Gastrocnemius medialis (tissue), 3 donors: ENCODE measurements around the genes DCD and RDH5.

DNA sequence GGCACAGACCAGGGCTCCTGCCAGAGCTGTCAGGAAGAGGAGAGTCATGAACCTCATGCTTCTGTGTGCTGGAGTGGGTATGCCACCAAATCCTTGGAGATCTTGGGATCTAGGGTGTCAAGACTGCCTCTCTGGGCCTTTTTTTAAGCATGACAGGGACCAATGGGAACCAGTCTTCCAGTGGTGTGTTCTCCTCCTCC lies at the start of gene DCD:
Gene DCD (minus strand): TSS at position 119 of the 200 bp plus-strand sequence.
- PRO-cap = no peak
- RAMPAGE, long total RNA, 3 experiments = no peak in any of the 3 experiments

- PRO-cap = no peak
- RAMPAGE, long total RNA, 3 experiments = no peak in any of the 3 experiments
Measured at GRCh38 chr12:54982973-54983231, 1.7 kb downstream of the TESPA1 start.

DNA sequence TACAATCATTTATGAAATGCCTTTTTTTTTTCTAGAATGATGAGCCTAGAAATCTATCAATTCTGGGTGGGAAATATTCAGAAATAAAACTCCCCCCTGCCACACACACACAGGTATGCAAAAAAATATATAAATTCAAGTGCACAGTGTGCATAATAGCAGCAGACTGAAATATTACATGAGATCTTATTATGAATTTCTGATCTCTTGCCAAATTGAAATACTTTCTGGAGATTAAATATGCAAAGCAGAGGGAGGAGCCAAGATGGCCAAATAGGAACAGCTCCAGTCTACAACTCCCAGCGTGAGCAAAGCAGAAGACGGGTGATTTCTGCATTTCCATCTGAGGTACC lies 8.4 kb upstream of the OR6C68 start:
- PRO-cap = no peak
- RAMPAGE, long total RNA, 3 experiments = no peak in any of the 3 experiments

DNA sequence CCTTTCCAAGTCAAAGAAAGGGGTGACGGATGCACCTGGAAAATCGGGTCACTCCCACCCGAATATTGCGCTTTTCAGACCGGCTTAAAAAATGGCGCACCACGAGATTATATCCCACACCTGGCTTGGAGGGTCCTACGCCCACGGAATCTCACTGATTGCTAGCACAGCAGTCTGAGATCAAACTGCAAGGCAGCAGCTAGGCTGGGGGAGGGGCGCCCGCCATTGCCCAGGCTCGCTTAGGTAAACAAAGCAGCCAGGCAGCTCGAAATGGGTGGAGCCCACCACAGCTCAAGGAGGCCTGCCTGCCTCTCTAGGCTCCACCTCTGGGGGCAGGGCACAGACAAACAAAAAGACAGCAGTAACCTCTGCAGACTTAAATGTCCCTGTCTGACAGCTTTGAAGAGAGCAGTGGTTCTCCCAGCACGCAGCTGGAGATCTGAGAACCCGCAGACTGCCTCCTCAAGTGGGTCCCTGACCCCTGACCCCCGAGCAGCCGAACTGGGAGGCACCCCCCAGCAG lies 7.9 kb upstream of the OR6C68 start:
- PRO-cap = no peak
- RAMPAGE, long total RNA, 3 experiments = no peak in any of the 3 experiments

- PRO-cap = bidirectional peak, plus-strand start at chr12:55704584, minus-strand start at chr12:55704556
- RAMPAGE, long total RNA, 3 experiments = no peak in any of the 3 experiments
Measured at GRCh38 chr12:55703757-55704772, 3.6 kb downstream of the ITGA7 start.

DNA sequence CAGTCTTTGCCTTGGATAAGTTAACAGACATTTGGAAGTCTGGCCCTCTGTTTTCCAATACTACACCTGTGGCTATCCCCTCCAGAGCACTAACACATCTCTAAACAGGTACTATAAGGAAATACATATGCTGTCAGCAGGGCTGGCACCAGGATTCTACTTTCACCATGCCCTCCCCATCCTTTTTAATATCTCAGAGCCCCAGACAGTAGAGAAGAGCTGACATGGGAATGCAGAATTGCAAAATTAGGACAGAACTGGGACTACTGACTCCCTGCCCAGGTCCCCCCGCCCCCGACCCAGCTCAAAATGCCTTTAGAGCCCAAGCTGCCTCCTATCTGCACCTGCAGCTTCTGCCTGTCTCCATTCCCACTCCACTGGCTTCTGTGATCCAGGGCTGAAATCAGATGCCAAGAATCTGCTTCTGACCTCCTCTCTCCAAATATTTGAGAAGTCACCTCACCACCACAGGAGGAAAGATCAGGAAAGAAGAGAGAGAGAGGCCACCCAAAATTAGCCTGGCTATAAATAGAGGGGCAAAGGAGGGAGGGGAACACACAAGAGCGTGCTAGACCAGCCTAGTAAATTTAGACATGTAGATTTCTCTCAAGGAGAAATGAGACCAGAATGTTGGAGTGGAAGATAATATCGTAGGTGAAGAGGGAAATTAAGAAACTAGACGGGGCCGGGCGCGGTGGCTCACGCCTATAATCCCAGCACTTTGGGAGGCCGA lies 1.9 kb upstream of the ITGA7 start:
- PRO-cap = bidirectional peak, plus-strand start at position 553 of the sequence, minus-strand start at position 386 of the sequence
- RAMPAGE, long total RNA, 3 experiments = no peak in any of the 3 experiments

DNA sequence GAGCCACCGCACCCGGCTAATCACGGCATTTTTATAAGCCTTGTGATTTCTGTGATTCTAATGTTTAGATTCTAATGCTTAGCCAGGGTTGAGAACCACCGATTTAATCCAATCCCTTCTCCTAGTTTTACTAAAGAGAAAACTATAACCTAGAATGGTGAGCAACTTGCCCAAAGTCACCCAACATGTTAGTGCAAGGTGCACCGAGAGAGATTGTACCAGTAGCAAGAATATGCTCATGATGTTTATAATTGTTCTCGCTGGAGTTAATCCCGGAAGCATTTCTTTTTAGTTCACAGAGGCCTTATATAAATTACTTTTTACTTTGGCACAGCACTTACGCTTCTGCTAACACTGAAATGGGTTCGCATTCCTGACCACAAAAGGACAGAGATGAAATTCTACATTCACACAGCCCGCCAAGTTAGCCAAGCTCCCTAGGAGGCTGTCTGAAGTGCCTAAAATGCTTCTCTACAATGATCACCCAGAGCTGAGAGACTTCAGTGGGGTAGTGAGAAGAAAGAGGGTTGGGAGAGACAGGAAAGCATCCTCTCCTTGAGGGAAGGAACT lies 620 bp upstream of the BLOC1S1 start:
- PRO-cap = no peak
- RAMPAGE, long total RNA, 3 experiments = no peak in any of the 3 experiments

DNA sequence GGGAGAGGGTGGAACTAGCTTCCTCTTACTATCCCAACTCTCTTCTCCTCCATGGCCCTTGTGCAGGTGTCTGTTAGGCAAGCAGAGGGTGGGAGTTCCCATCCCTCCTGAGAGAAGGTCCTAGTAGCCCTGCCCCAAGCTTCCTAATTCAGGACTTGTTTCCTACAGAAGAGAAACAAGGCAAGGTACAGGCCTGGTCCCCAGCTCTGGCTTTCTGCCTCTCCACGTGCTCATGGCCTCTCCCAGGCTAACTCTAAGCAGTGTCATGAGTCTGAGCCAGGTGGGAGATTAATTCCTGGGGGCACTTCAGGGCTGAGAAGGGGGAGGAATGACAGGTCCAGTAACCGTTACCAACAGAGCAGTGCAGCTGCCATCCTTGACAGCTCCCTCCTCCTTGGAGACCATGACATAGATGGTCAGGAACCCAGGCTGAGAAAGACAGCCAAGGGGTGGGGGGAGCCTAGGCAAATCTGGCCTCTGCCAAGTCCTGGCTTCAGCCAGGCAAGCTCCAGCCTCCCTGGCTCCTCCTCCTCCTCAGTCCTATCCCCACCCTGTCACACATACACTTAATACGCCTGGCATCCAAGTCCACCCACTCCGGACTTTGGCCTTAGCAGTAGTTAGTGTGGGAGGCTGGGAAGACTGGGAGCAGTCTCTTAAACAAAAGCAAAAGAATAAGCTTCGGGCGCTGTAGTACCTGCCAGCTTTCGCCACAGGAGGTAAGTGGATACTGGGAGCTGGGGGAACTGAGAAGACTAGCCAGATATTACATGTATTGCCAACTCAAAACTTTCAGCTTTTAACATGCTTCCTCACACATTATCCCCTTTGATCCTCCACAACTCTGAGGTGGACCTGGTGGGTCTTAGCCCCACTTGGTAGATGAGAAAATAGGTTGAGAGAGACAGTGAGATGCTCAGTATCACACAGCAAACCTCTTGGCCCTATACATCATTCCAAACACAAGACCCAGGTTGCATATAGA lies at the start of gene RDH5:
Gene RDH5 (plus strand): TSS at position 595 of the 985 bp plus-strand sequence.
- PRO-cap = bidirectional peak, plus-strand start at position 346 of the sequence, minus-strand start at position 216 of the sequence; bidirectional peak, plus-strand start at position 569 of the sequence, minus-strand start at position 410 of the sequence
- RAMPAGE, long total RNA, 3 experiments = no peak in any of the 3 experiments

- PRO-cap = no peak
- RAMPAGE, long total RNA, 3 experiments = no peak in any of the 3 experiments
Measured at GRCh38 chr12:55748575-55748958, 5.6 kb downstream of the GDF11 start.

DNA sequence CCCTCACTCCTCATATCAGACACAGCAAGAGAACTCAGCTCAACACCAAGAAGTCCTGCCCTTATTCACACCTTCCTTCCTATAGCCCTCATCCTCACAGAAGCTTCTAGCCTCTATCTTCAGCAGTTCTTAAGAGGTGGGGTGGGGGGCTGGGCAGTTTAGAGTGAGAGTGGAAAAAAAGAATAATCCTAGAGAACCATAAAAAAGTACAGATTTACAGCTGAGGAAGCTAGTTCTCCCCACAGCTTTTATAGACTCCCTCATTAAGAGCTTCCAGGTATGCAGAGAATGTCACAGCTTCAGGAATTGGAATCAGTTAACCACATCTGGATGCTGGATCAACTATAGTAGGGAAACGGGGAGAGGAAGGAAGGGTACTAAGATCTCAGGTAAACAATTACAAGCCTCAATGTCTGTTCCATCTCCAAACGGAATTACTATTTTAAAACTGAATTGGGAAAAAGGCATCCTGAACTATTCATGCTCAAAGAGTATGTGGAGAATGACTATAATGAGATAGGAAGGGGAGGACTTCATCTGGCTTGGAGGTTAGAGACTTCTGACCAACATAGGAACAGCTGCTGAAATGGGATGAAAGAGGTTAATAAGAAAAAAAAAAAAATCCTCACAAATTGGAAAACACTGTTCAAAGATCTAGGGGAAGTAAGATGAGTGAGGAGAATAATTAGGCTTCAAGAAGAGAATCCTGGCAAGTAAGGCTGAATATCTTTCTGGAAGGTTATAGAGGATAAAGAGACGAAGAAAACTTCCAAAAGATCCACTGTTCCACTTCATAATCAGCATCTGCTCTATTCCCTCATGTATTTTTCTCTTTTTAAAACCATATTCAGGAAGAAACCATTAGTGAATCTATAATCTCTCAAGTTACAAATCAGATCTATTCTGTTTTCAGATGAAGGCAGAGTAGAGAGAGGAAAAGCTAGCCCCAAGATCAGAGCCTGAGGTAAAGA lies 12.5 kb downstream of the GDF11 start:
- PRO-cap = no peak
- RAMPAGE, long total RNA, 3 experiments = no peak in any of the 3 experiments

- PRO-cap = no peak
- RAMPAGE, long total RNA, 3 experiments = no peak in any of the 3 experiments
Measured at GRCh38 chr12:55834529-55835411, 5.4 kb upstream of the DNAJC14 start.

GRCh38 chr12:55856805-55857383 lies 14.2 kb upstream of the MMP19 start:
- PRO-cap = no peak
- RAMPAGE, long total RNA, 3 experiments = no peak in any of the 3 experiments

GRCh38 chr12:55938764-55939614 lies 8.0 kb downstream of the DGKA start:
- PRO-cap = no peak
- RAMPAGE, long total RNA, 3 experiments = no peak in any of the 3 experiments

GRCh38 chr12:55958416-55958903 lies 7.4 kb downstream of the PMEL start:
- PRO-cap = no peak
- RAMPAGE, long total RNA, 3 experiments = no peak in any of the 3 experiments

DNA sequence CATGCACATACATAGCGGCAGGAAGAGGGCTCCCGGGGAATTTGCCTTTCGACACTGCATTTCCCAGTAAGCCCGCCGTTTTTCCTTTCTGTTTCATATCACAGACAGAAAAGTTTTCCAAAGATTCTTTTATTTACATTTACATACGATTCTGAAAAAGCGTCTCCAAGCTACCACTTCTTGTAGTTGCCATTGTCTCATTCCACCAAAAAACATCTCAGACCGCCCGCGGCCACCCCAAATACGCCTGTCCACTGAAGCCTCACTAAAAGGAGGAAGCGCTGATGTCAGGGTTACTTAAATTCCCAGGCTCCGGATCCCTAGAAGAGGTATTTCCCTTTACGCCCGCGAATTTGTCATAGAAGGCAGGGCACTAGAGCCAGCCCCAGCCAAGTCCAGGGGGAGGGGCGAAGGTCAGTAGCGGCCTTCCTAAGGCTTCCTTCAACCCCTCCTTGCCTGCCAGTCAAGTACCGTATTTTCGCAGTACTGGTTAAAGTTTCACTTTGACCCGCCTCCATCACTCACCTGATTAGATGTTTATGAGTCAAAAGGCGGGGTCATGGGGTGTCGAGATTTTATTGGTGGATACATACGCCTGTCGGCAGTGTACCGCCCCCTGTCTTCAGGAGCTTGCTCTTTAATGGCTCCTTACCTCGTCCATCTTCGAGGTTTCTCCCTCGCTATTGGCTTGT lies 533 bp upstream of the RAB5B start:
- PRO-cap = unidirectional peak, minus-strand start at position 267 of the sequence; unidirectional peak, minus-strand start at position 465 of the sequence
- RAMPAGE, long total RNA, 3 experiments = no peak in any of the 3 experiments

DNA sequence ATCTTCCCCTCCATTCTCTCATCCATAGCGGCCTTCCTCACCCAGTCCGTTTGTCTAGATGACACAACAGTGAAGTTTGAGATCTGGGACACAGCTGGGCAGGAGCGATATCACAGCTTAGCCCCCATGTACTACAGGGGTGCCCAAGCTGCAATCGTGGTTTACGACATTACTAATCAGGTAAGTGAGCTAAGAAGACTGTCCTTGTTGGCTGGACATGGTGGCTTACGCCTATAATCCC lies 7.2 kb upstream of the SUOX start:
- PRO-cap = no peak
- RAMPAGE, long total RNA, 3 experiments = start-site peak on the plus strand in 2 of 3 experiments, centred at positions 120 to 124 of the sequence, 5 to 19 reads per replicate

GRCh38 chr12:56081502-56082526 lies 1.8 kb downstream of the ERBB3 start:
- PRO-cap = no peak
- RAMPAGE, long total RNA, 3 experiments = no peak in any of the 3 experiments

DNA sequence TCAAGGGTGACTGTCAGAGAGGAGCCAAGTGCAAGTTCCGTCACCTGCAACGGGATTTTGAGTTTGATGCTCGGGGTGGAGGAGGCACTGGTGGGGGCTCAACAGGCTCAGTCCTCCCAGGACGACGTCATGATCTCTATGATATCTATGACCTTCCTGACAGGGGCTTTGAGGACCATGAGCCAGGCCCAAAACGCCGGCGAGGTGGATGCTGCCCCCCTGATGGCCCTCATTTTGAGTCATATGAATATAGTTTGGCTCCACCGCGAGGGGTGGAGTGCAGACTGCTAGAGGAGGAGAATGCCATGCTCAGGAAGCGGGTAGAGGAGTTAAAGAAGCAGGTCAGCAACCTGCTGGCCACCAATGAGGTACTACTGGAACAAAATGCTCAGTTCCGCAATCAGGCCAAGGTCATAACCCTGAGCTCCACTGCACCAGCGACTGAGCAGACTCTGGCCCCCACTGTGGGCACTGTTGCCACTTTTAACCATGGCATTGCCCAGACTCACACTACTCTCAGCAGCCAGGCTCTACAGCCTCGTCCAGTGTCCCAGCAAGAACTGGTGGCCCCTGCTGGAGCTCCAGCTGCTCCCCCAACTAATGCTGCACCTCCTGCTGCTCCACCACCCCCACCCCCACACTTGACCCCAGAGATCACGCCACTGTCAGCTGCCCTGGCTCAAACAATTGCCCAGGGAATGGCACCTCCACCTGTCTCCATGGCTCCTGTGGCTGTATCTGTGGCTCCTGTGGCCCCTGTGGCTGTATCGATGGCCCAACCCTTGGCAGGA lies 3.1 kb downstream of the ZC3H10 start:
- PRO-cap = no peak
- RAMPAGE, long total RNA, 3 experiments = no peak in any of the 3 experiments

GRCh38 chr12:56158535-56159434 lies 626 bp downstream of the MYL6 start:
- PRO-cap = bidirectional peak, plus-strand start at chr12:56159316, minus-strand start at chr12:56159201
- RAMPAGE, long total RNA, 3 experiments = no peak in any of the 3 experiments

DNA sequence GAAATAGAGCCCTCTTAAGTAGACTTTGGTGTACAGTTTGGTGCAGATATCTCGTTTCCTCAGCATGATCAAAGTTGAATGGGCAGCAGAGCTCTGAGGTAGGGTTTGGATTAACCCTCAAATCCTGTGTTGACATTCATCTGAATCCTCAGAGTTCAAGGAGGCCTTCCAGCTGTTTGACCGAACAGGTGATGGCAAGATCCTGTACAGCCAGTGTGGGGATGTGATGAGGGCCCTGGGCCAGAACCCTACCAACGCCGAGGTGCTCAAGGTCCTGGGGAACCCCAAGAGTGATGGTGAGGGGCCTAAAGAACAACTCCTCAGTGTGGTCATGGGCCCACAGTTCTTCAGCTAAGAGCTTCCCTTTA lies 1.3 kb downstream of the MYL6 start:
- PRO-cap = no peak
- RAMPAGE, long total RNA, 3 experiments = no peak in any of the 3 experiments